Parietal lobe (tissue), 2 donors: ENCODE data around the genes HSPH1 and N4BP2L1.

- RAMPAGE, long total RNA = no peak
These were observed 20.8 kb downstream of the HSPH1 start for GRCh38 chr13:31140809-31141381.

DNA sequence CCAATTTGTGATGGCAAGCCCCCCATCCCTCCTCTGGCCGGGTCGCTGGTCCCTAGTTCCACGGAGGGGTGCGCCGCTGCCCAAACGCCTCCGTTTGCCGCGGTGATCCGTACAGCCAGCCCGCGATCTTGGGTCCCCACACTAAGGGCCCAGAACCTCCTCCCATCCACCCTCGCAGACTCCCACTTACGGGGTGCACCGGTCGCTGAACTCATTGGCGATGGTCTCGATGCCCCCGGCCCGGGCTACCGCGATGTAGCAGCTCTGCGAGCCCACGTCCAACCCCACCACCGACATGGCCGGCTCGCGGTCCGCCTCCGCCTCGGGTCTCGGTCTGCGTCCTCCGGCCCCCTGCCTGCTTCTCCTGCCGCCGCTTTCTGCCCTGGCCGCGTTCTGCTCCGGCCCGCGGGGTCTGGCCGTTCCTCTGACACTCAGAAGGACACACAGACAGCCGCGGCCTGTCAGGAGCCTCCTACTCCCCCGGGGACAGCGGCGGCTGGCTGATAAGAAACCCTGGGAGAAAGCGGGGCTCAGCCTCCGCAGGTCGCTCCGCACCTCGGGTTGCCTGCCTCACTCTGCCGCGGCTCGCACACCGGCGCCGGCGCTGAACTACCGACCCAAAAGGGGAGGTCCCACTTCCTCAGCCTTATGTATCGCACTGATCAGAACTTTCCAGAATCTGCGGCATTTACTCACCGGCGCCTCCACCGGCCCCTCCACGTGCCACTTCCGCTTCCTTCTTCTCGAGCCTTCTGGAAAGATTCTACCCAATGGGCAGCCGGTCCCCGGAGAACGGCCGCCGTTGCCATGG is at the start of gene HSPH1:
Gene HSPH1 (minus strand): TSS at position 619 of the 811 bp plus-strand sequence.
- RAMPAGE, long total RNA = no peak

DNA sequence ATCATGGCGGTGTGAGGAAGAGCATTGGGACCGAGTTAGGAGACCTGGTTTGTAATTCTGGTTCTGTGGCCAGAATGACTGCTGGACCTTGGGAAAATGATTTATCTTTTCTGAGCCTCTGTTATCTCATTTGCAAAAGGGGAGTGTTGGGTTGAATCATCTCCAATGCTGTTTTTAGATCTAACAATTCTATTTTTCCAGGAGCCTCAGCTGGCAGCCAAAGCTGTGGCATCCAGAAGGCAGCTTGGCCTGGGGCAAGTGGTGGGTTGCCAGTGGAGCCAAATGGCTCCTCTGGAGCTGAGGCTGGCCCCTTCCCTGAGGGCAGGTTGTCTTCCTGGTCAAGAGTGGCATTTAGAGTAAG is 21.2 kb downstream of the B3GLCT start:
- RAMPAGE, long total RNA = no peak

- RAMPAGE, long total RNA = no peak
These were observed 119.1 kb downstream of the FRY start for GRCh38 chr13:32150600-32151181.

GRCh38 chr13:32159195-32159520 is 127.6 kb downstream of the FRY start:
- RAMPAGE, long total RNA = no peak

DNA sequence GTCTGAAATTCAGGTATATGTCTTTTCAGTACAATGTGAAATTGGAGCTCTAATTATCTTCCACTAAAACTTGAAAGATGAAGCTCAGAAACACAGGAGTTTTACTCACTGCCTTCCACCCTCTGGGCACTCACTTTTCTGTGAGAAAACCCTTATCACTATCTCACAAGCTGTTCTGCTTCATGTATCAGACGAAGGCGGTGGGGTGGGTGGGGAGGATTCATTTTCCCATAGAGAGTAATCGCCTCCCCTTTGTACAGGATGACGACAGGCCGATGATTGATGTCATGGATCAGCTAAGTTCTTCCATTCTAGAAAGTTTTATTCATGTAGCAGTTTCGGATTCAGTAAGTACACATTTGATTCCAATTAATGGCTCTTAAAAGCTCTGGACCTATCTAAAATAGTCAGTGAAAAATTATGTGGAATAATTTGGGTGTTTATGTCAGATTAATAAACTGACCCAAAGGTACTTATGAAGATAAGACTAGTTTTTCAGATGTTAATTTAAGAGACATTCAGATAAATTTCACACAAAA is 139.8 kb downstream of the ZAR1L start:
- RAMPAGE, long total RNA = no peak

DNA sequence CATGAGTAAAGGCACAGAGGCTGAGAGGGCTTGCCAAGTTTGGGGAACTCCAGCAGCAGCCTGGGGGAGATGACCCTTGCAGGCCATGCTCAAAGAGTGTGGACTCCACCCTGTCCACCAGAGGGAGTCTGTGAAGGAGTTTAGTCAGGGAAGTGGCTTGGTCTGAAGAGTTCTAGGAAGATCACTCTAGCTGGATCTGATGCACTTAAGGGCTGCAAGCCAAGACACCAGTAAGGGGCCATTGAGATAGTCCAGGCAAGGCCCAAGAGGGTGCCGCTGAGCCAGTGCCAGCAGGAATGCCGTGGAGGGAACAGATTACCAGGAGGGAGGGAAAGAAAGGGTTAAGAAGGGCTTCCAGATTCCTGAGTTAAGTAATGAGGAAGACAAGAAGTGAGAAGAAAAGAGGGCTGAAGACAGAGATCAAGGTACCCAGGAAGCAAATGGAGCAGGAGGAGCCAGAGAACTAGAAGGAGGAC is 68.7 kb downstream of the ZAR1L start:
- RAMPAGE, long total RNA = no peak

DNA sequence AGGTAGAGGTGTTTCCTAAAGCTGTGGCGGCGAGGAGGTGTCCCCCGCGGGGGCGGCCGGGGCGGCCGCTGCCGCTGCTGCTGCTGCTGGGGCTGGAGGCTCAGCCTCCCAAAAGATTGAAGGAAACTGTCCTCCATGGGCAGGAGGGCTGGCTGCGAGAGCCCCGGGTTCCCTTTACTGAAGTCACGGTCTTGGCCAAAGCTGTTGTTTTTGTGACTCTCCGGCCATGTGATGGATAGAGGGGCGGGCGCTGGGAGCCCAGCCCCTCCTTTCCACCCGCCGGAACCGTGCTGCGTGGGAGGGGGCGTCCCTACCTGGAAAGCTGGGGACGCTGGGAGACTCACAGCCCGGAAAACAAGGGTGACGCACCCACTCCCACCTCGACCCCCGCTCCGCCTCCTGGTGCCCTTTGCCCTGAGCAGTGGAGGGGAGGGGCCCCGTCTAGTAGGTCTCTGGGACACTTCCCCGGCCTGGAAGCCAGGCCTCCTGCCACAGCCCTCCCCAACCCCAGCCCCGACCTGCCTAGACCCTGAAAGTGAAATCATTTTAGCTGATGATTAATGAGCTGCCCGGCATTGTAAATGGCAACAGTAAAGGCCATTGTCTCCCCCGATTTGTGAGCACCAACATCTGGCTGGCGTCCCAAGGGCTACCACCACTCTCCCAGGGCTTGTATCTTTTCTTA is at the start of gene N4BP2L1:
Gene N4BP2L1 (minus strand): TSS at position 185 of the 685 bp plus-strand sequence.
- RAMPAGE, long total RNA = no peak

- RAMPAGE, long total RNA = no peak
These were observed 6.6 kb downstream of the N4BP2L2 start for GRCh38 chr13:32531898-32532431.

DNA sequence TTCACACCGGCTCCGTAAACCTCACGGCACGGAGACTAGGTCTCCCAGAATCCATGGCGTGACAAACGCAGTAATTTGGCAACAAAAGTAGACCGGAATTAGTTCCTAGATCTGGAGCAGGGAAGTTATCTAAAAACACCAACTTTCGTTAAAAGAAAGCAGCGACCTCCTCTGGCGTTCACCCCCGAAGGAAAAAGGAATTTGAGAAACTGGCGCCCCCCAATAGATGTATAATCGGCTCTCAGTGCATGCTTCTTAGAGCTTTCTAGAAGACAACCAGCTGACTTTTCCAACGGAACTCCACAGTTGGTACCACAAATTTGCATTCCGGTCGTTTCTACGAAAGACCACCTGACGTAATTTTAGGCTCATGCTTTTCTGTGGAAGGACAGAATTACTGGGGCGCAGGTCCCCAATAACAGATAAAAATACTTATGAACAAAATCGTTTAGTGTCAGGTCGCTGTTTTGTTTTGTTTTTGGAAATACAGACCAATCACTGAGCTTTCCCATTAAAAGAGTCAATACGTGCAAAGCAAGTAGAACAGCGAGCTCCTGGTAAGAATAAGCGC is 356 bp upstream of the N4BP2L2 start:
- RAMPAGE, long total RNA = no peak

DNA sequence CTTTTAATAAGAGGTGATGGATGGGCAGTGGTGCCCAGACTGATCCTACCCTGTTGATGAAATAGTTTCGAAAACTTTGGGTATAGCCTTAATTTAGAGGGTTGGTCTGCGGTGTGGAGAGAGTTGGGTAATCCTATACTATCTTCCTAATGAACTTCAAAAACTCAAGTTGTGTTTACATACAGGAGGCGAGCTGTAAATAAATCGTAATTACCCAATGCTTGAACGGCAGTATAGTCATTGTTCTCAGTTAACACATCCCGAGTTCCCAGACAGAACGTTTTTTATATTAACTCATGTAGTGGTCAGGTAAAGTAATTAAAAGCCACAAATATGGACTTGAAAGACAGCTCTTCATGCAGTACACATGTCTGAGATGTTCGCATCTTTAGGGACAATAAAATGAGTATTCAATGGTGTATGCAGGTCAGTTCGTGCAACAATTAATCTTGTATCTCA is 1.5 kb downstream of the PDS5B start:
- RAMPAGE, long total RNA = no peak

DNA sequence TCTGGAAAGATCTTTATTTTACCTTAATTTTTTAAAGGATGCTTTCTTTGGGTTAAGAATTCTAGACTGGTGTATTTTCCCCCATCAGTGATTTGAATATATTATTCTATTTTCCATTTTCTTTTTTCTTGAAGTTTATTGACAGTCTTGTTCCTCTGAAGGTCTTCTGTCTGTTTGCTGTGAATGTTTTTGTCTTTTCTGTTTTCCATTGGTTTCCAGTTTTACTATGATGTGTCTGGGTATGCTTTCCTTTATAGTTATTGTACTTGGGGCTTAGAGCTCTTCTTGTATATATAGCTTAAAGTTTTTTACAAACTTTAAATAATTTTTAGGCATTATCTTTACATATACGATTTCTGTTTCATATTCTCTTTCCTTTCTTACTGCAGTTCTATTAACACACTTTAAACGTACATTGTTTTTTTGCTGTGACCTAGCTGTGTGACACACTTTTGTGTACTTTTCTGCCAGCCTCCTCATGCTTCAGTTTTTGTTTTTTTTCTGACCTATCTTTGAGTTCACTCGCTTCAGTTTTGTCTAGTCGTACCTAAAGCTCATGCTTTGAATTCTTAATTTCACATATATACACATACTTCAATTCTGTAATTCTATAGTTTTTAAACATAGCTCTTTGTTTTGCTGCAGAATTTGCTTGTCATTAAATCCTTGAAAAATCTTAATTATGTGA is 150.2 kb downstream of the PDS5B start:
- RAMPAGE, long total RNA = no peak

DNA sequence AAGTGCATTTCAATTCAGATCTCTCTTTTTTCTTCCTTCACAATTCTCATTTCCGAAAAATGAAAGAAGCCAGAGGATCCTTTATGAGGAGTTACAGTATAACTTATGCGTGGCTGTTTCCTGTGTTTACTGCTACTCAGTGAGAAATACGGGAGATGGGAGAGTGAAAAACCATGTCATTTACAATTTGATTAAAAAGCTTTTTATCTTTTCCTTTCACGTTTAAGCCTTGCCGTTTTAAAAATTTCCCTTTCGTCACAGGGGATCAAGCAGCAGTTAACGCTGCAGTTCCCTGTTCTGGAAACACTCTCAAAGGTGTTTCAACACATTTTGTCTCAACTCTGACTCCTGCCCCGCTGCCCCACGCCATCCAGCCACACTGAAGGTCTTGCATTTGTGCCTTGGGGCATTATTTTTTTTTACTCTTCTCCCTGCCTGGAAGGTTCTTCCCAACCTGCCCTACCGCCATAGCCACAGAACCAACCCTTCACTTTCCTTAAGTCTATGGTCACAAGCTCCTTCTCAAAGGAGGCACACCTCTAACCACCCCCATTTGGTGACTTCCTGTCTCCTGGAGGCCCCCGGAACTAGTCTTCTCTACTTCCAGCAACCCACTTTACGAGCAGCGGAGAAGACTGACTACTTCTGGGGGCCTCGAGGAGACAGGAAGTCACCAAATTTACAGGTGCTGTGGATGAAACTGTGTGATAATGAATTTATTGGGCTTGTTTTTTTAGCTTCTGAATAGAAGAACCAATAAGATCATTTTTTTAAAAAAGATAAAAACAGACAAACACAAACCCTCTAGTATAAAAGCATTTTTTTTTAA is 17.1 kb downstream of the KL start:
- RAMPAGE, long total RNA = no peak

- RAMPAGE, long total RNA = no peak
These were observed 89.1 kb downstream of the KL start for GRCh38 chr13:33105100-33105882.

GRCh38 chr13:33233316-33234069 is 52.1 kb downstream of the STARD13 start:
- RAMPAGE, long total RNA = no peak

DNA sequence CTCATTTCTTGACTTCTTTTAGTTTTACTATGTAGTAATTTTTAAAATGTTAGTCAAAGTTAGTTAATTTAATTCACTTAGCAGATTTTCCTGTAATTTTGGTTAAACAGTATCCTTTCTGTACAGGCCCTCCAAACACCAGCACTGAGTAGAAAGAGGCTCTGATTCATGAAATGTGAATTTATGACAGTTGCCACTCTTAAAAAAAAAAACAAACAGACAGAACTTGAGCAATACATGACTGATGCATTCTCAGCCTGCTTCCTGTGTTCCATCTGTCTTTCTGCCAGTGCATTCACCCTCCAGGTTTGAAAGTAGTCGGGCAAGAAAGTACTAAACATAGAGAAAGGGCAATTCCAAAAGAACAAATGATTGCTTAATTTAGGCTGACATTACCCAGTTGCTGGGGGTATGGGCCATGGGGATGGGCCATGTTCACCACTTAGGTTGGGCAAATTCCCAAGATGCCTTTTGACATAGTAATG is 5.7 kb downstream of the STARD13 start:
- RAMPAGE, long total RNA = no peak

GRCh38 chr13:33355440-33355889 is 69.9 kb upstream of the STARD13 start:
- RAMPAGE, long total RNA = no peak

DNA sequence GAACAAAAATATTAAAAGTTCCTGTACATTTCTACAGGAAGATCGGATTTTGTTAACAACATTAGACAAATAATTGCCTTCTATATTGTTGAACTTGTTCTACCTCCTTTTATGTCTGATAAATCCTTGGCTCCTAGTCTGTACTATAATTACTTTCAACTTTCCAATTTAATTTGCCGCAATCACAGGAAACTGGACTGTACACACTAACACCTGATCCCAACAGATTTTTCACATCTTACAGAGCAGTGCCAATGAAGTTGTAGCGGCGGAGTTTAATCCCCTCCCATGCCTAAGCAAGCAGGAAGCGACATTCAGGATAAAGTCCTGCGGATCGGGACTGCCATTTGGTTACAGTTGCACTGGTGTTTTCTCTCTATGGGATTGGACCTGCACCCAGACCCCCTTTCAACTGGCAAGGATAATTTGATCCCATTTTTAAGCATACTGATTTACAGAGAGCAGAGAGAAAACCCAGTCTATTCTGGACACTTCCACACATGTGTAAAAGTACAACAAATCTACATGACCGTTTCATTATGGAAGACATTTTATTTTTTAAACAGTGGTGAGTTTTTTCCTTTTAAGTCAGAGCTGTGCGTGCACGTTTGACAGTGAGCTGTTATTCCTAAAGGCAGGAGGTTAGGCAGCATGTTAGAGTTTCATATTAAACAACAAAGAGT is 141.9 kb upstream of the RFC3 start:
- RAMPAGE, long total RNA = no peak

GRCh38 chr13:33721780-33722284 is 96.1 kb upstream of the RFC3 start:
- RAMPAGE, long total RNA = no peak

- RAMPAGE, long total RNA = no peak
These were observed 17.7 kb upstream of the RFC3 start for GRCh38 chr13:33800248-33800720.